Keratinocyte (primary cell): ENCODE measurements around a stretch of chr5.

DNA sequence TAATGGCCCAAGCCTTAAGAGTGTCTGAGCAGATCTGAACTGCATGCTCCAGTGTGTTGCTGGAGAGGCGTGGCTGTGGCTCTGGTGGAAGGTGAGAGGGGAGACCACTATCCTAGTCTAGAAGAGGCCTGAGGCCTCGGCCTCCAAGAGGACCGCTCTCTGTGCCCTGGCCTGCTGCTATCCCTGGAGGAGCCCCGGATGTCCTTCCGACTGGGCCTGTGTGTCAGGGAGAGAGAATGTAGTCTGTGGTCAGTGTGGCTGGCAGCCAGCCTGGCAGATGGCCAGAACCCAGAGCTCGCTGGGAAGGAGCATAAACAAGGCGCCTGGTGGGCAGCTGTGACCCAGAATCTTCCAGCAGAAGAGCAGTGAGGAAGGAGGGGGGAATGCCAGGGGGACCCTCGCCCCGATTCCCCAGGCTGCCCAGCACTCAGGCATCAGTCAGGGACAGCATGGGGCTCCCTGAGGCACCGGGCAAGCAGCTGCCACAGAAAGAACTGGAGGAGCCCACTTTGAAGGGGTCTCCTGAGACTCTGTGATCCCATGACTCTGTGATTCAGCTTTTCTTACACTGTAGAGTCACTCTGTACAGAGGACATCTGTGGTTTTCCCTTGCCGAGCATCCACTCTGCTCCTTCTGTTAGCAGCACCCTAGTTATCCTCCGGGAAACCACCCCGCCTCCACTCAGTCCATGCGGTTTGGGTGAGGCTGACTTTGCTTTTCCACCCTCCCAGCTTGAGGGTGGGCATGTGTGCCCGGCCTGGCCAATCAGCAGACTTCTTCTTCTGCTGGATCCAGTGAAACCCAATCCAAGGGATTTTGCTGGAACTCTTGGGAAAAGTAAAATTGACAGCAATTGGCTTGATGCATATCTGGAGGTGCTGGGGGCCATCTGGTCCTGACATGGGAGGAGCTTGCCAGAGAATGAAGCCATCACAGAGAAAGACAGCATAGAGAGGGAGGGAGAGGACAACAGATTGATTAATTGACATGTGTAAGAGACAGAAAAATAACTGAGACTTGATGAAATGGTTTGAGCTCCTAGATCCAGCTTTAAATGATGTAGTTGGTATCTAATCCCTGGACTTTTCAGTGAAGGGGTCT lies 46.2 kb upstream of the PWWP2A start:
CAGE:
- cytosol, long polyA minus RNA, result no peak
- cytosol, long polyA plus RNA, result no peak
- long polyA plus RNA, result no peak
- nucleus, long polyA minus RNA, result no peak
- nucleus, long polyA plus RNA, result no peak

DNA sequence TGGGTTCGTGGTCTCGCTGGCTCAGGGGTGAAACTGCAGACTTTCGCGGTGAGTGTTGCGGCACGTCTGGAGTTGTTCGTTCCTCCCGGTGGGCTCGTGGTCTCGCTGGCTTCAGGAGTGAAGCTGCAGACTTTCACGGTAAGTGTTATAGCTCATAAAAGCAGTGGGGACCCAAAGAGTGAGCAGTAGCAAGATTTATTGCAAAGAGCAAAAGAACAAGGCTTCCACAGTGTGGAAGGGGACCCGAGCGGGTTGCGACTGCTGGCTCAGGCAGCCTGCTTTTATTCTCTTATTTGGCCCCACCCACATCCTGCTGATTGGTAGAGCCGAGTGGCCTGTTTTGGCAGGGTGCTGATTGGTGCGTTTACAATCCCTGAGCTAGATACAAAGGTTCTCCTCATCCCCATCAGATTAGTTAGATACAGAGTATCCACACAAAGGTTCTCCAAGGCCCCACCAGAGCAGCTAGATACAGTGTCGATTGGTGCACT lies 36.1 kb upstream of the FABP6 start:
CAGE:
- cytosol, long polyA minus RNA, result no peak
- cytosol, long polyA plus RNA, result no peak
- long polyA plus RNA, result no peak
- nucleus, long polyA minus RNA, result no peak
- nucleus, long polyA plus RNA, result no peak

CAGE:
- cytosol, long polyA minus RNA, result no peak
- cytosol, long polyA plus RNA, result no peak
- long polyA plus RNA, result no peak
- nucleus, long polyA minus RNA, result no peak
- nucleus, long polyA plus RNA, result no peak
These were observed 18.5 kb downstream of the CCNJL start for GRCh38 chr5:160293789-160294273.

DNA sequence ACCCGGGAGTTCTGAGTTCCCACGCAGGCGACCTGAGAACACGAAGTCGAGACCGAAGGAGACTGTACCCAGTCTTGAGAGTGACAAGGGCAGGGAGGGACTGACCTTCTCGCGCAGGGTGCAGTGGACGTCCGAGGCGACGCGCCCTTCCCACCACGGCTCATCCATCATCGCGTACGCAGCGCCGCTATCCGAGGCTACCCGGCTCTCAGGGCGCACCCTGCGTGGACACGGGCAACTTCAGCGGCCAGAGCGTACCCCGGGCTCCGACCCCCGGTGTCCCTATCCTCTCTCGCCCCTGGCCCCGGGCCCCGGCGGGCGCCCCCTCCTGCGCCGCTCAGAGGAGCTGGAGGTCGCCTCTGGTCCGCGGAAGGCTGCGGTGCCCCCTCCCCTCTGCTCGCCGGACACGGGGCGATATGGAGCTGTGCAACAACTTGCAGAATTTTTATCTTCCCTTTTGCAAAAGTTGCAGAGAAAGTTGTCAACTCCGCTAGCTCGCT lies 561 bp downstream of the CCNJL start:
CAGE:
- cytosol, long polyA minus RNA, result no peak
- cytosol, long polyA plus RNA, result no peak
- long polyA plus RNA, result no peak
- nucleus, long polyA minus RNA, result no peak
- nucleus, long polyA plus RNA, result no peak

DNA sequence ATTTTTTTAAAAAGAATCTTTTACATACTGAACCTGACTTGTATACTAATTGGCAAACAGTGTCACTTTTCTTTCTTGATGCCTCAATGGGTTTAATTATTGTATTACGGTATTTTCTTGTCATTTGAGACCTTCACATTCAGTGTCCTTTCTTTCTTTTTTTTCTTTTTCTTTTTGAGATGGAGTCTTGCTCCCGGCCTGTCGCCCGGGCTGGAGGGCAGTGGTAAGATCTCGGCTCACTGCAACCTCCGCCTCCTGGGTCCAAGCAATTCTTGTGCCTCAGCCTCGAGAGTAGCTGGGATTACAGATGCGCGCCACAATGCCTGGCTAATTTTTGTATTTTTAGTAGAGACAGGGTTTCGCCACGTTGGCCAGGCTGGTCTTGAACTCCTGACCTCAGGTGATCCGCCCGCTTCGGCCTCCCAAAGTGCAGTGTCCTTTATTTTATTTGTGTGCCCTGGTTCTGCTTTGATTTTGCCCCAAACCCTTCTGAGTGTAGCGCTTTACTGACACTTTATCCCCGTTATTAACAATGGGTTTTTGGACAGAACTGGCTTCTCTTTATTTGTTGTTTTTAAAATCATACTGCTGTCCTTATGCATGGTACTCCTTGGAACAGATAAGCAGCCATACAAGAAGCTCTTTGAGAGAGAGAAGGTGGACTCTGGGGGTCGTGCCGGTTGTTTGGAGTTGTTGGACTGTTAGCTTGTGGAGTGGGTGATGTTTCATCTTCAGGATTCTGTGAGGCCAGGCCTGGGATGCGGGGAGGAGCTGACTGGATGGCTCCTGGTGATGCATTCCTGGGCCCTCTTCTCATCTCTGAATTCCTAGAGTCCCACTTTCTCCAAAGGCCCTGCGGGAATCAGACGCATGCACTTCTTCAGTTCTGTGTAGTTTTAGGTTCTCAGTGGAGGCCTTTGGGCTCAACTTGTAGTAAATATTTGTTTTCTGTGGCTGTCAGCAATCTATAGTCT lies 47.6 kb downstream of the PTTG1 start:
CAGE:
- cytosol, long polyA minus RNA, result no peak
- cytosol, long polyA plus RNA, result no peak
- long polyA plus RNA, result no peak
- nucleus, long polyA minus RNA, result no peak
- nucleus, long polyA plus RNA, result no peak

GRCh38 chr5:163482519-163483214 lies 22.2 kb downstream of the HMMR start:
CAGE:
- cytosol, long polyA minus RNA, result no peak
- cytosol, long polyA plus RNA, result no peak
- long polyA plus RNA, result no peak
- nucleus, long polyA minus RNA, result no peak
- nucleus, long polyA plus RNA, result no peak

DNA sequence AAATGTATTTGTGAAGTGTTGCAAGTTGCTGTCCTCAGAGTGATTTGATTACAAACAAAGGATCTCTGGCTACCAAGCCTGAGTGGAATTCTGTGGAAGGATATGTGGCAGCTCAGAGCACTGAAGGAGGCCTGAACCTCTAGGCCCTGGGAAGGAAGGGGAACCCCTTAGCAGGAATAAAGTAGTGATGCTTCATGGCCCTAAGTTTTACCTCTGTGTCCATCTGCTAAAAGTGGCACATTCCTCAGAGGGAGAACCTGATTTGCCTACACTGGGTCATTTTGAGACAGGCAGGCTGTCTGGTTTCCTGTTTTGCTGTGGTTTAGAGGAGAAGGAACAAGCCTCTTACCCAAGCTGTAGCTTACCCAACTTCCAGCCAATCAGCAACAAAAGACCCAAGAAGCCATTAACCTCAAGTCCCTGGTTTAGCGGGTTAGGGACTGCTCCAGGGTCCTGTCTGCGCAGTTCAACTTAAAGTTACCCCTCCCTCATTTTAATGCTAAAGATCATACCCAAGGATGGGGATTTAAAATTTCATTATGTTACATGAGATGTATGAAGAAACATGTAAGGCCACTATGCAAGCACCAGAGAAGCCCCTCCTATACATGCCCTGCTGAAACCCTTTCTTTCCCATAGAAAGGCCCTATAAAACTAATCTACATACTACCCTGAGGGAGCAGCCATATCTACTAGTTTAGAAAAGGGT lies 411.0 kb downstream of the MAT2B start:
CAGE:
- cytosol, long polyA minus RNA, result no peak
- cytosol, long polyA plus RNA, result no peak
- long polyA plus RNA, result no peak
- nucleus, long polyA minus RNA, result no peak
- nucleus, long polyA plus RNA, result no peak

GRCh38 chr5:164457707-164458106 lies 952.3 kb downstream of the MAT2B start:
CAGE:
- cytosol, long polyA minus RNA, result no peak
- cytosol, long polyA plus RNA, result no peak
- long polyA plus RNA, result no peak
- nucleus, long polyA minus RNA, result no peak
- nucleus, long polyA plus RNA, result no peak

DNA sequence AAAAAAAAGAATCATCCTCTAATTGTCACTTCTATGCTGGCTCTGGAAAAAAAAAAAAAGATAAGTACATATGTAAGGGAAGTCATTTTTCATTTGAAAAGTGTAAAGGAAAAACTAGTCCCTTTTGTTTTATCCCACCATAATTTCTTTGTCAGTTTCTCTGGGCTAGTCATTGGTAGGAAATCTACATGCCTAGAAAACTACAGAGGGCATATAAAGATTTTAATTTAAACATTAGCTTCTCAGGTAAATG lies 894.5 kb upstream of the TENM2 start:
CAGE:
- cytosol, long polyA minus RNA, result no peak
- cytosol, long polyA plus RNA, result no peak
- long polyA plus RNA, result no peak
- nucleus, long polyA minus RNA, result no peak
- nucleus, long polyA plus RNA, result no peak

DNA sequence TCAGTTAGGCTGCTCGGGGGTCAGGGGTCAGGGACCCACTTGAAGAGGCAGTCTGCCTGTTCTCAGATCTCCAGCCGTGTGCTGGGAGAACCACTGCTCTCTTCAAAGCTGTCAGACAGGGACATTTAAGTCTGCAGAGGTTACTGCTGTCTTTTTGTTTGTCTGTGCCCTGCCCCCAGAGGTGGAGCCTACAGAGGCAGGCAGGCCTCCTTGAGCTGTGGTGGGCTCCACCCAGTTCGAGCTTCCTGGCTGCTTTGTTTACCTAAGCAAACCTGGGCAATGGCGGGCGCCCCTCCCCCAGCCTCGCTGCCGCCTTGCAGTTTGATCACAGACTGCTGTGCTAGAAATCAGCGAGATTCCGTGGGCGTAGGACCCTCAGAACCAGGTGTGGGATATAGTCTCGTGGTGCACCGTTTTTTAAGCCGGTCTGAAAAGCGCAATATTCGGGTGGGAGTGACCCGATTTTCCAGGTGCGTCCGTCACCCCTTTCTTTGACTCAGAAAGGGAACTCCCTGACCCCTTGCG lies 833.8 kb upstream of the TENM2 start:
CAGE:
- cytosol, long polyA minus RNA, result no peak
- cytosol, long polyA plus RNA, result no peak
- long polyA plus RNA, result no peak
- nucleus, long polyA minus RNA, result no peak
- nucleus, long polyA plus RNA, result no peak

DNA sequence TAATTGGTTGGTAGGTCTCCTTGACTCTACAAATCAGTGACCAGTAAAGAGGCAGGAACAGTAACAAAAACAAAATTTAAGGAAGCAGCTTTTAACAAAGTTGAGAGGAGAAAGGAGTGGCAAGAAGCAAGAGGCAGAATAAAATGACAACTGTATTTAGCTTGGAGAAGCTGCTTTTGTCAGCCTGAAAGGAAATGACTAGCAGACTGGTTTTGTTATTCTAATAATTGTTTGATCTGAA lies 489.7 kb upstream of the TENM2 start:
CAGE:
- cytosol, long polyA minus RNA, result no peak
- cytosol, long polyA plus RNA, result no peak
- long polyA plus RNA, result no peak
- nucleus, long polyA minus RNA, result no peak
- nucleus, long polyA plus RNA, result no peak

DNA sequence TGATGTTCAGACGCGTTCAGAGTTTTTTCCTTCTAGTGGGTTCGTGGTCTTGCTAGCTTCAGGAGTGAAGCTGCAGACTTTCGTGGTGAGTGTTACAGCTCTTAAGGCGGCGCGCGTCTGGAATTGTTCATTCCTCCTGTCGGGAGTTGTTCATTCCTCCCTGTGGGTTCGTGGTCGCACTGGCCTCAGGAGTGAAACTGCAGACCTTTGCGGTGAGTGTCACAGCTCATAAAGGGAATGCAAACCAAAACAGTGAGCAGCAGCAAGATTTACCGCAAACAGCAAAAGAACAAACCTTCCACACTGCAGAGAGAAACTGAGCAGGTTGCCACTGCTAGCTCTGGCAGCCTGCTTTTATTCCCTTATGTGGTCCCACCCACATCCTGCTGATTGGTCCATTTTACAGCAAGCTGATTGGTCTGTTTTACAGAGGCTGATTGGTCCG lies 52.8 kb upstream of the TENM2 start:
CAGE:
- cytosol, long polyA minus RNA, result no peak
- cytosol, long polyA plus RNA, result no peak
- long polyA plus RNA, result no peak
- nucleus, long polyA minus RNA, result no peak
- nucleus, long polyA plus RNA, result no peak

CAGE:
- cytosol, long polyA minus RNA, result no peak
- cytosol, long polyA plus RNA, result no peak
- long polyA plus RNA, result no peak
- nucleus, long polyA minus RNA, result no peak
- nucleus, long polyA plus RNA, result no peak
These were observed 645.9 kb upstream of the WWC1 start for GRCh38 chr5:167645543-167645892.

CAGE:
- cytosol, long polyA minus RNA, result no peak
- cytosol, long polyA plus RNA, result no peak
- long polyA plus RNA, result no peak
- nucleus, long polyA minus RNA, result no peak
- nucleus, long polyA plus RNA, result no peak
These were observed 501.0 kb upstream of the WWC1 start for GRCh38 chr5:167790422-167790896.

CAGE:
- cytosol, long polyA minus RNA, result no peak
- cytosol, long polyA plus RNA, result no peak
- long polyA plus RNA, result no peak
- nucleus, long polyA minus RNA, result no peak
- nucleus, long polyA plus RNA, result no peak
These were observed 338.9 kb upstream of the WWC1 start for GRCh38 chr5:167952523-167953052.

DNA sequence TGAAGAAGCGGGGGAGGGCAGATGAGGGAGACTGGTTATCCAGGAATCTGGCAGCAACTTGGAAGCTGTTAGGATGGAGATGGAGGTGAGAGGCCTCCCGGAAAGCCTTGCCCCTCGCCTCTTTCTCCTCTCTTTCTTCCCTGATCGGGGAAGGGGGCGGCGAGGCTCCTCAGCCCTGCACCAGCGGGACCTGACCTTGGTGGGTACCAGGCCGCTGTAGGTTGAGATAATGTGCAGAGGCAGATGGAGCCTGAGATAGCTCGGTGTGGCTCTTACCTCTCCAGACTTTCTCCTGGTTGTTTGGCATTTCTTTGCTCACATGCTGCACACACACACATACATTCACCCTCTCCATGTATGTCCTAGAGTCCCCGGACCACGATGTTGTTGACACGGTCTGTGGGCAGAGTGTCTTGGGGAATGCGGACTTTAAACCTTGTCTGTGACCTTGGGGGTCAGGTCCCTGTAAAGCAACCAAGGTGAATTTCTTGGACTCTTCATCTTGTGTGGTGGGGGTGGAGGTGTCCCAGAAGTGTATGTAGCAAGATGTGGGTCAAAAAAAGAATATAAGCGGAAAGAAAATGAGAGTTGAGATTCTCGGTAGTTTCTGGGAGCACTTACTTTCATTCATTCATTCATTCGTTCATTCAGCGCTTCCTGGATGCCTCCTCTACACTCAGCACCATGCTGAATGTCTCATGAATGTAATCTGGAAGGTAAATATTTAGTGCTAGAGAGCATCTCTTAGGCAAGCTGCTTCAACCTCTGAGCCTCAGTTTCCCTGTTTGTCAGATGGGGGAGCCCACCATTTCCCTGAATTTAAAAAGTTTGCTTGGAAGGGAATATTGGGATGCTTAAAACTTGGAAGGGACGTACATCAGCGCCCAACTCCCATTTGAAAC lies 1.7 kb downstream of the WWC1 start:
CAGE:
- cytosol, long polyA minus RNA, result no peak
- cytosol, long polyA plus RNA, result no peak
- long polyA plus RNA, result no peak
- nucleus, long polyA minus RNA, result no peak
- nucleus, long polyA plus RNA, result no peak

DNA sequence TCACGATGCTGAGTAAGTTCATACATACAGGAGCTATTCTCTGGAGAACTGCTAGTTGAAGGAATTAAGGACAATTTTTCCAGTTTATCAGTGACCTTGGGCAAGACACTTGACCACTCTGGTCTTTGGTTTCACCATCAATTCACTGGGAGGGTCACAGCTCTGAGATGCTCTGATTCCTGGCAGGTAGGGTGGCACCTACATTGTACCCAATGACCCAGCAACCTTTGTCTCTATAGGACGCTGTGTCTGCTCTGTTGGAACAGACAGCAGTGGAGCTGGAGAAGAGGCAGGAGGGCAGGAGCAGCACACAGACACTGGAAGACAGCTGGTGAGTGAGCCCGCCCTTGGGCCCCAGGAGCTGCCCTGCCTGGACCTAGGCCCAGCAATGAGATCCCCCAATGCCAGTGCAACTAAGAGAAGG lies 42.0 kb upstream of the RARS1 start:
CAGE:
- cytosol, long polyA minus RNA, result no peak
- cytosol, long polyA plus RNA, result no peak
- long polyA plus RNA, result no peak
- nucleus, long polyA minus RNA, result no peak
- nucleus, long polyA plus RNA, result no peak

CAGE:
- cytosol, long polyA minus RNA, result no peak
- cytosol, long polyA plus RNA, result no peak
- long polyA plus RNA, result no peak
- nucleus, long polyA minus RNA, result no peak
- nucleus, long polyA plus RNA, result no peak
These were observed 33.7 kb upstream of the PANK3 start for GRCh38 chr5:168612793-168613430.

CAGE:
- cytosol, long polyA minus RNA, result no peak
- cytosol, long polyA plus RNA, result no peak
- long polyA plus RNA, result no peak
- nucleus, long polyA minus RNA, result no peak
- nucleus, long polyA plus RNA, result no peak
These were observed 36.9 kb upstream of the PANK3 start for GRCh38 chr5:168616071-168616460.

DNA sequence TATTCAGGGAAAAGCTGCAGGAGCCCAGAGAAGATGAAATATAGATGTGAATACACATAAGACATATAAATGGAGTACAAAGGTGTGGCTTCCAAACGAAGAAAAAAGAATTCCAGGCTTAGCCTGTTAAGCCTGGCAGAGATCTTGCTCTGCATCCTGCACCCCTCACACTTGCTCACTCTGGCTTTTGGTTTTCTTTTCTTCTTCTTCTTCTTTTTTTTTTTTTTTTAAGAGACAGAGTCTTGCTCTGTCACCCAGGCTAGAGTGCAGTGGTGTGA lies 218.8 kb upstream of the PANK3 start:
CAGE:
- cytosol, long polyA minus RNA, result no peak
- cytosol, long polyA plus RNA, result no peak
- long polyA plus RNA, result no peak
- nucleus, long polyA minus RNA, result no peak
- nucleus, long polyA plus RNA, result no peak